AG09309 (cell line): ENCODE measurements around a stretch of chr2.

- RRBS = no CpG with 5 or more reads among the region's 10 CpGs
These were observed 26.1 kb downstream of the SLC66A3 start for GRCh38 chr2:11181403-11181809.

- RRBS = no CpG with 5 or more reads among the region's 2 CpGs
These were observed 48.8 kb downstream of the SLC66A3 start for GRCh38 chr2:11204111-11204465.

GRCh38 chr2:11235522-11236225, 80.4 kb downstream of the SLC66A3 start:
- RRBS = no CpG with 5 or more reads among the region's 3 CpGs

GRCh38 chr2:11481945-11482512, 16.1 kb upstream of the E2F6 start:
- RRBS = 44% methylated on average over 33 of the region's 52 CpGs

DNA sequence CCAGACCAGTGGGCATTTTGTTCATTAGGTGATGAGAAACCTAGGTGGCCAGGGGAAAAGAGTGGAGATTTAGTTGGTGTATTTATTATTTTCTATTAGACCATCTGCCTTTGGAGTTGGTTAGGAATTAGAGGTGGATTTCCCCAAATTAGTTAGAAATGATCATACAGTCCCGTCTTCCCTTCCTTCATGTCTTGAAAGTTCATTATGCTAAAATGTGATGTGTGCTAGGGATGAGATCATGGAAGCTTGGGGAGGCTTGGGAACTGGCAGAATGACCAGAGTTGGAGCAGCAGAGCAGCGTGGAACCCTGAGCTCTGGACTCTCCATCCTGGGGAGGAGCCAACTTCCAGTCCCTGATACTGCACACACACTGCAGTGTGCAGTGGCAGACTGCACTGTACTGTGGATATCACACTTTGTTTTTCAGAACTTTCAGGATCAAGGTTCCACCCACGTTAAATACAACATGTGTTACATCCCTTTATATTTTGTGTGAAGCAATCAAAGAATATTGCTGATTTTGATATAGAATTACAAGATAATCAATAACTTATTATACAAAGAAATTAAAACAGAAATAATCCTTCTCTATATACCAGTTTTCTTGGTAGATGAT, 27.3 kb upstream of the GREB1 start:
- RRBS = no CpG with 5 or more reads among the region's 3 CpGs

GRCh38 chr2:11515444-11516078, 18.3 kb upstream of the GREB1 start:
- RRBS = no CpG with 5 or more reads among the region's 8 CpGs

GRCh38 chr2:11554308-11554789, 20.5 kb downstream of the GREB1 start:
- RRBS = no CpG with 5 or more reads among the region's 7 CpGs

GRCh38 chr2:11680248-11680910, 10.4 kb upstream of the NTSR2 start:
- RRBS = no CpG with 5 or more reads among the region's 15 CpGs

DNA sequence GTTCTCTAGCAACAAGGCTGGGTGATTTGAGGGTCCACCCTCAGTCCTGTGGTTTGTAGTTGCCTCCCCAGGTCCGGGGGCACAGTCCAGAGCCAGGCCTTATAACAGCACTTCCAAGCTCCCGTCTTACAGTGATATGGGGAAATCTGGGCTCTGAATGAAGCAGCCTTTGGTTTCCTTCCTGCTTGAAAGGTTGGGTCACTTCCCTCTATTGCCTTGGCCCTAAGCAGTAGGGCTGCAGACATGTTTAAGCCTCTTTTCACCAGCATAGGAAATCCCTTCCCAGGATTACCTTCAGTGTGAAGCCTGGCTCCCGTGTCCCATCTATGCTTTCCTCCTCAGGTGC, 21.1 kb upstream of the NTSR2 start:
- RRBS = no CpG with 5 or more reads among the region's 3 CpGs

GRCh38 chr2:11697892-11698667, 28.1 kb upstream of the NTSR2 start:
- RRBS = 44% methylated on average over 5 of the region's 25 CpGs

DNA sequence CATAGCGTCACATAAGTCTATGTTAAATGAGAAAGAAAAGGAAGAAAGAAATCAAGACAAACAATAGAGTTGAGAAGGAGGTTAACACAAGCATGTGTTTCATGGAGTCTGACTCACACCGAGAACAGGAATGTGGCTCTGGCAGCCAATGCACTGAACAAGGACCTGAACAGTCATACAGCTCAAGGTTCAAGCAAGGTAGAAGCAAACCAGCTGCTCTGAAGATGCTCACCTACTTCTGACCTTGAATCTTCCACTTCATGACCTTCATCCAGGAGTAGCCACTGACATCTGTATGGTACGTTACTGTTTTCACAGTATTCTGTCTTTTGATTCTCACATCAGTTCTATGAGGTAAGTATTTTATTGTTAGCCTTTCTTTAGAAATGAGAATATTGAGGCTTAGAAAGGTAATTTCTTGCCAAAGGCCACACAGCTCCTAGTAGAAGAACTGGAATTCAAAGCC, 36.1 kb upstream of the LPIN1 start:
- RRBS = no CpG with 5 or more reads among the region's 3 CpGs

GRCh38 chr2:11773719-11774453, 27.5 kb downstream of the LPIN1 start:
- RRBS = no CpG with 5 or more reads among the region's 7 CpGs

- RRBS = no CpG with 5 or more reads among the region's 13 CpGs
These were observed 80.2 kb downstream of the LPIN1 start for GRCh38 chr2:11826235-11827380.

- RRBS = no CpG with 5 or more reads among the region's 24 CpGs
These were observed 83.5 kb downstream of the LPIN1 start for GRCh38 chr2:11829573-11830689.

- RRBS = no CpG with 5 or more reads among the region's 14 CpGs
These were observed 310.9 kb downstream of the LPIN1 start for GRCh38 chr2:12057187-12057946.

DNA sequence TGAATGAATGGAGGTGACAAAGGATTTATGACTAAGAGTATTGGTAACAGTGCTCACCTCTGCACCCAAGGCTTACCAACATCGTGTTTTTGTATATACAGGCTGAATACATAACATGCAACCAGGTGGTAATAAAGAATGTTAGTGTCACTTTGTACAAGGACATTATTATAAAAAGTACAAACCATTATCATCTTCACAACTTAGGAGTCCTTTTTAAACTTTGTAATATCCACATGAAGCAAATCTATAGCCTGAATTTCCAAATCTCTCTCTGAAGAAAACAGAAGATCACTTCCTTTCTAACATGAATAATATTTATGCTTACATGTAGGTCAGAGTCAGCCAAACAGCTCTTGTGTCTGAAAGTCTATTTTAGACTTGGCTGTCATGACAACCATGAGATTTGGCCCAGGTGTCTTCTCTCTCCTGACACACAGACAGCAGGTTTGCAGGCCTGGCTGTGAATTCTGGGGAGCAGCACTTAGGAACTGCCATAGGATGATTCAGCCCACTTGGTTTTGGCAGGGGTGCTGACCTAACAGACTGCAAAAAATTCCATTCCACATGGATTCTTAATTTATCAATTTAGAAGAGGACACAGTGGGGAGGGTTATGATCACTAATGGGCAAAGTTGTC, 454.2 kb upstream of the TRIB2 start:
- RRBS = no CpG with 5 or more reads among the region's 1 CpG

- RRBS = no CpG with 5 or more reads among the region's 8 CpGs
These were observed 395.6 kb upstream of the TRIB2 start for GRCh38 chr2:12320843-12321739.

DNA sequence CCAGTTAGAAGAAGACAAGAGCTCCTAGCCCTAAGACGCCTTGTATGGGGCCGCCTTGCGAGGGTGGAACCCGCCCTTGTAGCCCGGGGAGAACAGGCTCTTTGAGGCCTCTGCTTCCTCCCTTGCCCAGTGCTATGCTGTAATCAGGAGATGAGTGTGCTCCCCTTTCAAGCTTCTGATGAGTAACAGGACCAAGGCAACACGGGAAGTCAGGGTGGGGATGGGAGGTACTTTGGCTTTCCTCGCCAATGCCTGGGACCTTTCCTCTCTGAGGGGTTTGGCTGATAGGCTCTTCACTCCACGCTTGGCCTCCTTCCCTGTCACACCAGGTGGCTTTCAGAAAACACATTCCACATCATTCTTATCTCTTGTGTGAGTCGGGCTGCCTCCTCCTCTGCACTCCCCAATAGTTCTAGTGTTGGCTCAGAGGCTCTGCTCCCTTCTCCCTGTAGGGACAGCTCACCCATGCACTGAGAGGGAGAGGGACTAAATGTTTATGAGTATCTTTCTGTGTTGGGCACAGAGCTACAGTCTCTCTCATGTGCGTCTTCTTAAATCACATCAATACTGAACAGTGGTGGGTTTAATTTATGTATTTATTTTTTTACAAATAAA, 223.6 kb upstream of the TRIB2 start:
- RRBS = 90% methylated on average over 4 of the region's 10 CpGs

GRCh38 chr2:12534387-12535181, 182.2 kb upstream of the TRIB2 start:
- RRBS = no CpG with 5 or more reads among the region's 6 CpGs

DNA sequence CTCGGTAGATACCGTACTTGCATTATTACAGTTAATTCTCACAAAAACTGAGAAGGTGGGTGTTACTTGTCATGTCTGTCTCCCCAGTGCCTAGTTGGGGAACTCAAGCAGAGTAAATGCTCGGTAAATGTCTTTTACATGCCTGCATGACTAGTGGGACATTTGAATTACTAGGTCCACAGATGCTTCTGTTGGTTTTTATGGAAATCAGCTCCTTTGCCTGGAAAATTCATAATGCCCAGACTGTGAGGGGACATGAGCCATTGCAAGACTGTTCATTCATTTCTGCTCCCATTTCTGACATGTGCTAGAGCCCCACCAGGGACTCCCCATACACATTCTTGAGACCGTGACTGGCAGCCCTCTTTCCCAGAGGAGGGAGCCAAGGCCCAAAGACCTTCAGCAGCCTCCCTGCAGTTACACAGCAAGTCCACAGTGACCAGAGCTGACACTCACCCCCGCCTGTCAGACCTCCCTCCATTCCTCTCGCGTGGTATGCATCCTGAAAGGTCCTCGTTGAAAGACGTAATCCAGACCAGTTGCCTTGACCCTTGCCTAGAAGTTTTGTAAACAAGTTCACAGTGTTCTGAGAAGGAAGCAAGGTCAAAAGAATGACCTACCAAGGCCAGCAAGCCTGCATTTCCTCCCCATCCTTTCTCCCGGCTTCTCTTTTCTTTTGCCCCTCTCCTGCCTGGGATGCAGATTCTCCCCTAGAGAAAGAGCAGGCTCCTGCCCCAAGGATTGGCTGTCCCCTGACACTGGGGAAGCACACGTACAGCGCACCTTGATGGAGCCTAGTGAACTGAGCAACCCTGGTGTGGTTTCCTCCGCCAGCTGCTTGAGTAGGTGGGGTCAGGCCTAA, 18.1 kb downstream of the TRIB2 start:
- RRBS = no CpG with 5 or more reads among the region's 13 CpGs